GM19240 (cell line): ENCODE data around the genes CRISP2 and TFAP2B.

- RRBS, result no CpG with 5 or more reads among the region's 2 CpGs
These were observed 5.6 kb downstream of the SLC25A27 start for GRCh38 chr6:46658374-46658790.

DNA sequence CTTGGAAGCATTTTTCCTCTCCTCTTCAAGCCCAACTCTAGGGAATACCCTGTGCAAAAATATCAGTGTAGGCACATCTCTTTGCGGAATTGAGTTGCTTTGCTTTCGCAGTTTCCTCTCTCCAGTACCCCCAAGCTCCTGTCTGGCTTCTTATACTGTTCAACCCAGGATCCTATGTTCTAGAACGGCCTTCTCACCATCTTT, 38.9 kb downstream of the MEP1A start:
- RRBS, result no CpG with 5 or more reads among the region's 3 CpGs

DNA sequence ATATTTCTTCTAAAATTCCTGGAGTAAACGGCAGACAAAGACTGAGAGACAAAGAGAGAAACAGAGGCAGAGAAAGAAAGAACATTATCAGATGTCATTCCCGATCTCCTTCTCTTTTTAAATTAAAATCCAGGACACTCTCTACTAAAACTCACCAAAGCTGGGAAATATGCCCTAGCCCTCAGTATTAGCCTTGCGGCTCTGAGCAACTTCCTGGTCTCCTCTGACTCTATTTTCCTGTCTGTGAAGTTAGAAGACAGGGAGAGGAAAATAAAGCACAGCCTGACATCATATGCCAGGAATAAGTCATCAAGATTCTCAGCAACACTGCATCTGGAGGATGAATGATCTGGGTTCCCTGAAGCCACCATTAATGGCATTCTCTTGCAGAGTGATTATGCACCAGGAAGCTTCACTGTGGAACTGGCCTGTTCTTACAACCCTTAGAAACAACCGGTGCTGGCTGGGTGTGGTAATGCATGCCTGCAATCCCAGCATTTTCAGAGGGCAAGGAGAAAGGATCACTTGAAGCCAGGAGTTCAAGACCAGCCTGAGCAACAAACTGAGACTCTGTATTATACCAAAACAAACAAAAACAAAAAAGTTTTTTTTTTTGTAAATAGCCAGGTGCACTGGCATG, 12.4 kb downstream of the ADGRF5 start:
- RRBS, result no CpG with 5 or more reads among the region's 4 CpGs

- RRBS, result no CpG with 5 or more reads among the region's 8 CpGs
These were observed 25.9 kb upstream of the ADGRF5 start for GRCh38 chr6:46947518-46948065.

DNA sequence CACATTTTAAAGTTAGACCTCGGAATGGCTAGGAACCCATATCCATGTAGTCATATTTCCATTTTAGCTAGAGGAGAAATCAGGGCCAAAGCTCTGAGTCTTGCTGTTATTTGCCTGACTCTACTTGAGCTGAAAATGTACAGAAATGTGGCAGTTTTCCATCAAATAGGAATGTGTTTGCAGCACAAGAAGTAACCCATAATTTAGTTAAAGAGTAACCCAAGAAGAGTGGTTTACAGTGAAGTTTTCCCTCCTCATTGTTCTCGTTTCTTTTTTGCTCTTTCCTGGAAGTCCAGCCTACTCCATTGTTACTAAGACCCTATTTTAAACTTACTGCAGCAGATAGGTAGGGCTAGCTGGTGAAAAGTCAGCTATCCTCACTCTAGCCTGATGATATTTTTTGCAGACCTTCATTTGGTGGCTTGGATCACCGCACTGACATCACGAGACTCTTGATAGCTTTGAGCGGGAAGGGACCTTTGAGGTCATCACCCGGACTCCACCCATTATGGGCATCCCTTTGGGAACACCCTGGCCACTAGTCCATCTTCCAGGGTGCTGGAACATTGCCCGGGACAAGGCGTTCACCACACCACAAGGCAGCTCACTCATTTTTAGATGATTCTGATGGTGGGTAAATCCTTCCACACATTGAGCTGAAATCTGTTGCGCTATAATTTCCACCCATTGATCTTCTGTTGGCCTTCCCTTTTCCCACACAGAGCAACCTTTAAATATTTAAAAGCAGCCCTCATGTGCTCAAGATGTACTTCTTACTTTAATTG, 28.1 kb upstream of the ADGRF5 start:
- RRBS, result 59% methylated on average over 2 of the region's 9 CpGs

GRCh38 chr6:46952865-46953142, 31.1 kb upstream of the ADGRF5 start:
- RRBS, result no CpG with 5 or more reads among the region's 2 CpGs

DNA sequence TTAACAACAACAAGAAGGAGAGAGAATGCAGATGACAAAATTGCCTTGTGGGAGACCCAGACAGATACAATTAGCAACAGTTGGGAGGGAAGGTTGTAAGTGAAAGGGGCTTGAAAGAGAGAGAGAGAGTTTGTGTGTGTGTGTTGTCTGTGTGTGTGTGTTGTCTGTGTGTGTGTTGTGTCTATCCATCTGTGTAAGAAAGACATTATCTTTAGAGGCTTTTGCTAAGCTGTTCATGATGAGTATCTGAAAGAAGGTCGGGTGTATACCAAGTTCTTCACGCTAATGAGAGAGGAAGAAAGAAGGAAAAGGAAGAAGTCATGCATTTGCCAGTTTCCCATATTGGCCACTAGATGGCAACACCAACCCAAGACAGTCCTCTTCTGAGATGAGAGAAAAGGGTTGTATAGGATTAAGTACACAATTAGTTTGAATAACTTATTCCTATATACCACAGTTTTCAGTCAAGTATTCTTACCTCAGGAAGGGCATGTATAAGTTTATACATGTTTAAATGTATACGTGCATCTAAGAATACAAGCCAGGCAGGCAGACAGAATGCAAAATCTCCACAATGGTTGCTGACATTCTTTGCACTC, 63.7 kb upstream of the CD2AP start:
- RRBS, result no CpG with 5 or more reads among the region's 3 CpGs

DNA sequence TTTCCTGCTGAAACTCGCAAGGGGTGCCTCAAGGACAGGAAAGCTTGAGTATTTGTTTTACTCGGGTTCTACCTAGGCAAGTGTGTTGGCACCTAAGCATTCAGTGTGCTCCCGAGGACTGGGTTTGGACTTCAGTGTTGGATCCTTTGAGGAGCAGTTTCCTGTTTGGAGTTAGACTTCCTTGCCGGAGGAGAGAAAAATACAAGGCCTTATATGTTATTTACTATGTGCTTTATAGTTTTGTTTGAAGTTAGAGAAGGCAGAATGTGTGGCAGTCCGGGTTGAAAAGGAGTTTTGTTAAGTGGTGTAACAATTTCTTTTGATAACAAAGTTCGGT, 1.1 kb downstream of the CD2AP start:
- RRBS, result no CpG with 5 or more reads among the region's 6 CpGs

- RRBS, result no CpG with 5 or more reads among the region's 9 CpGs
These were observed 17.3 kb downstream of the CD2AP start for GRCh38 chr6:47494839-47495390.

DNA sequence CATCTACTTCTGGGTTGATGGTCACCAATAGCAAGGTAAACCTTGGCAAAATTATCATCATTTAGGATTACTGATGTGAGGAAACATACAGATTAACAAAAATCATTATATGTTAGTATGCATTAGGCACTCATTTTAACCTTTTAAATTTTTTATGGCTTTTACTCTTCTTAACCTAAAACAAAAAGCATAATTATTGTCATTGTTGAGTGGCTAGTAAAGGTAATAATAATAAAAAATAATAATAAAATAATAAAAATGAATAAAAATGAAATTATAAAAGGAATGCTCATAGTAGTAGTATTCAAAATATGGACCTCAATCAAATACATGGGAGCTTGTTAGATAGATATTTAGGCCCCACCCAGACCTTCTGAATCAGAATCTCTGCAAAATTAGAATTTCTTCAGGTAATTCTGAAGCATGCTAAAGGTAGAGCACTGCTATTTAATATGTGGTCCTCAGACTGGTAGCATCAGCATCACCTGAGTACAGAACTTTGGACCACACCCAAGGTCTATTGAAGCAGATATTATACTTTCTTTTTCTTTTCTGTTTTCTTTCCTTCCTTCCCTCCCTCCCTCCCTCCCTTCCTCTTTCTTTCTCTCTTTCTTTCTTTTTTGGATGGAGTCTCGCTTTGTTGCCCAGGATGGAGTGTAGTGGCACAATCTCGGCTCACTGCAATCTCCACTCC, 19.8 kb downstream of the PTCHD4 start:
- RRBS, result no CpG with 5 or more reads among the region's 2 CpGs

GRCh38 chr6:49635777-49636659, 621 bp downstream of the RHAG start:
- RRBS, result no CpG with 5 or more reads among the region's 6 CpGs

- RRBS, result 70% methylated on average over 5 of the region's 32 CpGs
These were observed at the start of gene CRISP2 for GRCh38 chr6:49713336-49713935. Gene CRISP2, minus strand, starts transcription at chr6:49713543.

DNA sequence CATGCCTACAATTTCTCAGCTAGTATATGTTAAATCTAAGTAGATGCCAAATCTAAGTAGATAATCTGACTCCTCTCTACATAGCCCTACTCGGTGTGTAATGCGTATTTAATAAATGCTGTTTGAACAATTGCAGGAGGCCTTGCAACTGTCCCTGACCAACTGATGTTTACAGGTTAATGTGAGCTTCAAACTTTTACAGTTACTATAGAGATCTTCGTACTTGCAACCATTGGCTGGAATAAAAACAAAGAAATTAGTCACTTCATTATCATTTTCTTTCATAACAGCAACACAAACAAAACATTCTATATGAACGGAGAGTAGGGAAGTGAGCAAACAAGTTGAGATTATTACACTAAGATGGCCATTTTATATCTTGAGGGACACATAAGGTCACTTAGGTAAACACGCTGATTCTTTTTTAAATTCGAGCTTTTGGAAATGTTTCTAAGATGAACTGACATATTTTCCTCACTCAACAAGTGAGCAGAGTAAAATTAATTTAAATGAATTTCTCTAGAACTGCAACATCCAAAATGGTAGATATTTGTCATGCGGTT, 15.4 kb upstream of the CRISP2 start:
- RRBS, result no CpG with 5 or more reads among the region's 7 CpGs

DNA sequence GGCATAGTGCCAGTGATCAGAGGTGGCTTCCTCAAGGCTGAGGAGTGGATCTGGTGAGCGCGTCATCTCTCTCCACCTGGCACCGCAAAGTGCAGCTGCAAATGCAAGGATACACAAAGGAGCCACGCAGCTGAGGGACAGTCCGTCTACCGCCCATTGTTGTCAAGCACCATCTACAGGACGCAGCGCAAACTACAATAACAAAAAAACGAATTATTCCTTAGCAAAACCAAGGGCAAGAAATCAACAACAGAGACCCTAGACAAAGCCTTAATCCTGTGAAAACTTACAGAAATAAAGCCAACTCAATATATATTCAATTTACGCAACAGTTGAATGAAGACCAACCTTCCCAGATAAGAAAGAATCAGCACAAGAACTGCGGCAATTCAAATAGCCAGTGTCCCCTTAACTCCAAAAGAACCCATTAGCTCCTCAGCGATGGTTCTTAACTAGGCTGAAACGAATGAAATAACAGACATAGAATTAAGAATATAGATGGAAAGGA, 9.2 kb upstream of the DEFB110 start:
- RRBS, result no CpG with 5 or more reads among the region's 13 CpGs

- RRBS, result no CpG with 5 or more reads among the region's 9 CpGs
These were observed at the start of gene TFAP2B for GRCh38 chr6:50818300-50819007. Gene TFAP2B, plus strand, starts transcription at chr6:50818871.

- RRBS, result 7% methylated on average over 4 of the region's 22 CpGs
These were observed 25.2 kb downstream of the TFAP2B start for GRCh38 chr6:50843824-50844398.

GRCh38 chr6:51738582-51738973, 348.8 kb downstream of the PKHD1 start:
- RRBS, result no CpG with 5 or more reads among the region's 1 CpG

DNA sequence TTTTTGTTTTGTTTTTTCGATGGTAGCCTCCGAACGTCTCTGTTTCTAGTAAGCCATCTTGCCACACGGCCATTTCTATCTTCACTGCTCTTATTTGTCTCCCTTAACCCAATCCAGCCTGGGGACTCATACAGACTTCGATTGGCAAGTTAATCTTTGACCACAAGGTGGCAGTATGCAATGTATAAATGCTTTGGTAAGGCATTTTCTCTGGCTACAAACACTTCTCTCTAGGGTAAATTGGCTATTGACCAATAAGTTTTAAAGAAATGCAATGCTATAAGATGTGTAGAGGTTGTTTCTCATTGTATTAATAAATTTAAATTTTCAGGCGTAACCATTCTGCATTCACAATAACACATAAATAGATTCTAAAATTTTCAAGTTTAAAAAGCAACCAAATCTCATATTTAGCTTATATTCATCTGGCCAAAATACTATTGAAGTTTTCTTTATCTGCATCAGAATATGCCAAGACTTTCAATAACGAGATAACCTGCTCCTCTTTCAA, 232.1 kb downstream of the PKHD1 start:
- RRBS, result no CpG with 5 or more reads among the region's 7 CpGs